OVCAR3 (cell line): ENCODE data around the genes MYO7B and WDR33.

- RRBS = no CpG with 5 or more reads among the region's 5 CpGs
Measured at GRCh38 chr2:127386200-127386653, 1.5 kb downstream of the MAP3K2 start.

GRCh38 chr2:127463674-127464126 lies 45.5 kb downstream of the PROC start:
- RRBS = no CpG with 5 or more reads among the region's 7 CpGs

GRCh38 chr2:127535193-127535971 lies at the start of gene MYO7B:
Gene MYO7B (plus strand): TSS chr2:127535683.
- RRBS = 37% methylated on average over 6 of the region's 17 CpGs

DNA sequence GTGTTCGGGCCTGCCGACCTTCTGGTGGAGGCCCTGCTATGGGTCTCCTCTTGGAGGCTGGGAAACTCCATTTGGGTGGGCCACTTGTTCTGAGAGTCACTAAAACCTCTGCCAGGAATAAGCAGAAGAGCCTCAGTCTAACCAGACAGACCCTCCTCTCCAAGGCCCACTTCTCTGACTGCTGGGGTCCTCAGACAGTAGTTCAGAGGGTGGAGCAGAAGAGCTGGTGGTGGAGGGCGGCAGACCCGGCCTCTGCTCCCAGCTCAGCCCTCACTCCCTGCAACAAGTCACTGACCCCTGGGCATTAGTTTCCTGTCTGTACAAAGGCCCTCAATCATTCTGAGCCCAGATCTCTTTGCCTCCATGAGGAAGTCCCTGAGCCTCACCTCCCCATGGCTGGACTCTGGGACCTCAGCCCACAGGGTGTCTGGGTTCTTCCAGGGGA lies 48.9 kb downstream of the MYO7B start:
- RRBS = no CpG with 5 or more reads among the region's 4 CpGs

DNA sequence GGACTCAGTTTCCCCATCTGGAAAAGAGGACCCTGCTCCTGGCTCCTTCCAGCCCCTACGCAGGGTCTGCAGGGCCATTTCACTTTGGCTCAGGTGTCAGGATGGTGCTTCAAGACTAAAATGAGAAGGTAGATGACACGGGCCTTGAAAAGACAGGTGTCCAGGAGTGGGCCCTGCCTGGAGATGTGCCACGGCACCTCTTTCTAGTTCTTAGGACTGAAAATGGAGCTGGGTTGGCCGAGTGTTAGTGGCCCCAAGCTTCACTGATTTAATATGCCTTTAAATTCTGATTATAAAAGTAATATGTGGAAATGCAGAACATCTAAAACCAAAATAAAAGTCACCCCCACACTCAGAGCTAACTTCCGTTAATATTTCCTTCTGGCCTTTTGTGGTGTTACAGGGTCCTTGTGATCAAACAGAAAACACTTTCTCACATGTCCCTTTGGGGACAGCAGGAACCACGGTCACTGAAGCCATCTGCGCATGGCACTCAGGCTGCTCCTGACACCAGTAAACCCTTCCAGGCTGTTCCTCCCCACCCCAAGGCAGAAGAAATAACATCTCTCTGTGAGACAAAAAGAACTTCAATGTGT lies 25.2 kb upstream of the GPR17 start:
- RRBS = no CpG with 5 or more reads among the region's 7 CpGs

DNA sequence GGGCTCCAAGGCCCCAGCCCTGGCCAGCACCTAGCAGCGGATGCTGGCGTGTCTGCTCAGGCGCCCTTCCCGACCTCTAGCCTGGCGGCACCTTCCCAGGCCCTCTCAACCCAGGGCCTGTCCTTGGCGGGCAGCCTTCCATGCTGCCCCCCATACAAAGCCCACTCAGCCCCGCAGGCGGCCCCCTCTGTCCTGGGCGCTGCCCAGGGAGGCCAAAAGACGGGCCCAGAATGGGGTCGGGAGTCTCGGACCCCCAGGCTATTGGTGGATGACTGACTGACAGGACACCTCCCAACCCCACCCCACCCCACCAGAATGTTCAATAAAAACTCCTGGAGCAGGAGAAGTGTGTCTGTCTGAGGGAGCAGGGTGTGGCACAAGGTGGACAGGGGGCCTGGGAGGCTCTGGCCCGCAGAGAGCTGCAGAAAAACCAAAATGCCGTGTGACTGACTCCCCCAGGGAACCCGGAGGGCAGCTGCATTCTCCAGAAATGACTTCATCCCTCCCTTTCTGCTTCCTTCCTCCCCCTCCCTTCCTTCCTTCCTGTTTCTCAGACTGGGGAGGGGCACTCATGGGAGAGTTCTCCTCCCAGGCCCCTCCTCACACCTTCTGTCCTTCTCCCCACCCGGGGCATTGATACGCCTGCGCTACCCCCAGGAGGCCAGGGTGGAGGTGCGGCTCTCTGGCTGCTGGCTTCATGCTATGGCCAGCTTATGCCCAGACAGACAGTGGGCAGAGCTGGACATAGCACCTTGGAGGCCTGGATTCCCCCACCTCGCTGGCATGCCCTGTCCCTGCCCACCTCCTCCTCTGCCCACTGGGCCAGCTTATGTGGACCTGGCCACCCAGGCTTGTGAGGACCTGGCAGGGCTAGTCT lies 8.3 kb upstream of the GPR17 start:
- RRBS = no CpG with 5 or more reads among the region's 20 CpGs

- RRBS = 80% methylated on average over 4 of the region's 15 CpGs
Measured at GRCh38 chr2:127647380-127648398, 1.7 kb downstream of the GPR17 start.

DNA sequence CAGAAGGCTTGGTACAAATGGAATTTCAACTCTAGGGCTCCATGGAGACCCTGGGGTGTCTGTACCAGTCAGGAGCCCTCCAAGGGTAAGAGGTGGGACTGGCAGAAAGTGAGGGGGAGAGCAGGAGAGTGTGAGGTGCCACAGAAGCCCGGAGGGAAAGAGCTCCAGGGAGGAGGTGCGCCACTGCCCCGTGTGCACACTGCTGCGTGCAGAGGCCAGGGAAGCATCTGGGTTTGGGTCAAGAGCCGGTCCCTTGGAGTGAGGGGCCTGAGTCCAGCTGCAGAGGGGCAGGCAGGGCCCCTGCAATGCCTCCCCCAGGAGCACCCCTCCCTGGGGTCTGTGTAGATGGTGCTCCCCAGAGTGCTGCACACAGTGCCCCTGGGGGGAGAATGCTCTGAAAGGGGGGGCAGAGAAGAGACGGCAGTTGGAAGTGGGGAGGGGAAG lies 3.6 kb upstream of the LIMS2 start:
- RRBS = 98% methylated on average over 3 of the region's 6 CpGs

DNA sequence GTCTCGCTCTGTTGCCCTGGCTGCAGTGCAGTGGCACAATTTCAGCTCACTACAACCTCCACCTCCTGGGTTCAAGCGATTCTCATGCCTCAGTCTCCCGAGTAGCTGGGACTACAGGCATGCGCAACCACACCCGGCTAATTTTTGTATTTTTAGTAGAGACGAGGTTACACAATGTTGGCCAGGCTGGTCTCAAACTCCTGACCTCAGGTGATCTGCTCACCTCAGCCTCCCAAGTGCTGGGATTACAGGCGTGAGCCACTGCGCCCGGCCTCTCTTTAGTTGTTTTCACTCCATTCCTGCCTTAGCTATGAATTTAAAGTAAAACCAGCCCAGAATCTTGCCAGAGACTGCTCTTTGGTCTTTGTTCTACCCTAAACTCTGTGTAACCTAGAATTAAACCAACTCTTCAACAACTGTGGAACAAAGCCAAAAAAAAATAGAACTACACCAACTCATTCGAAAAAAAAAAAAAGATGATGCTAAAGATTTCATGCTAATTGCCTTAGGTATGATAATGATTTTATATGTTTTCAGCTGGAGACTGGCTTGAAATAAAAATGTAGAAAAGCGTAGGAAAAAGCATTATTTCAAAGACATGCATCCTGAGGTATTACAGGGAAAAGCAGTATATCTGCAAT lies 4.6 kb downstream of the WDR33 start:
- RRBS = no CpG with 5 or more reads among the region's 11 CpGs

DNA sequence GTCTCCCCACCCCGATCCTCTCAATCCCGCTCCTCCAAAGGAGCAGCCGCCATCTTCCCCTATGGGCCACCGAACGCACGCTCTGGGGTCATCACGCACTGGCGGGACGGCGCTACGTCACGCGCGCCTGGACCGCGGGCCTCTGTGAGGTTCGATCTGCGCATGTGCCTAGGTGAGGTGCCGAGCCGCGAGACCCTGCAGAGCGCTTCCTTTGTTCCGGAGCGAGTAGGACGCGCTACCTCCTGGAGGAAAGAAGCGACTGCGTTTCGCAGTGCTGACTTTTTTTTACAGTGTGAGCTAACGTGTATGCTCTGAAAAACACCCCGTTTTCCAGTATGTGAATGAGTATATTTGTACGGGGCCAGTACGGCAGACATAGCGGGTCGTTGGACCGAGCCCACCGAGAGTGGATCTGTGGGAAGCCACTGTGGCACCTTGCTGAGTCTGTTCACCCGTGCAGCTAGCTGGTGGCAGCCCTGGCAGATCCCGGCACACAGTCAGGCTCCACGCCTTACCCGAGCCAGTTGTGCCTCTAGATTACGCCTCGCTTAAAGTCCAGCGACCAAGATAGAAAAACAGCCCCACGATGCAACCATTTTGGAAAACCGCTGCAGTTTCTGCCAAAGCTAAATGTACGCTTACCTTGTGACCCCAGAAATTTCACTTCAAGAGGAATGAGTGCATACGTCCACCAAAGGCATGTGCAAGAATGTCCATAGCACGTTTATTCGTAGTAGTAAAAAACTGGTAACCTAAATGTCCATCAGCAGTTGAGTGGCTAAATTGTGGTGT lies at the start of gene WDR33:
Gene WDR33 (minus strand): TSS at position 84 of the 792 bp plus-strand sequence.
- RRBS = no CpG with 5 or more reads among the region's 50 CpGs

- RRBS = no CpG with 5 or more reads among the region's 39 CpGs
Measured at GRCh38 chr2:127885125-127885563, 612 bp downstream of the AMMECR1L start.

GRCh38 chr2:128065887-128066437 lies 25.0 kb upstream of the UGGT1 start:
- RRBS = no CpG with 5 or more reads among the region's 15 CpGs

GRCh38 chr2:128291397-128291849 lies 27.2 kb downstream of the HS6ST1 start:
- RRBS = no CpG with 5 or more reads among the region's 9 CpGs

DNA sequence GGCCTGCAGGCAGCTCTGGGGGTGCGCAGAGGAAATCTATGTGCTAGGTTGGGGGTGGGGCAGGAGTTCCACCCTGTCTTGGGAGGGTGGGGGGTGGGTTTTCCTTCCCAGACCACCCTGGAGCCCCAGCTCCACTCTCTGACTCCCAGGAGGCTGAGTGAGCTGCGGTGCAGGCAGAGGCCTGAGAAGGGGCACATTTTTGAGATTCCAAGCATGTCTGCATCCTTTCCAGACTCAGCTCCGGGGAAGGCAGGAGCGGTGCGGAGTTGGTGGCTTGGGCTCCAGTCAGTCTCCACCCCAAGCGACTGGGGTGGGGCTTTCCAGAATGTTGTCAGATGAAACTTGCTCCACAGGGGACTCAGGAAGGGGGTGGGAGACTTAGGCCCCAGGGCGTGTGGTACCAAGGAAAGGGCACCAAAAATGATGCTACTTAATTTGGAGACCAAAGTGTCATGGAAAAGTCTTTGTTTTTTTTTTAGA lies 44.2 kb upstream of the HS6ST1 start:
- RRBS = no CpG with 5 or more reads among the region's 7 CpGs

DNA sequence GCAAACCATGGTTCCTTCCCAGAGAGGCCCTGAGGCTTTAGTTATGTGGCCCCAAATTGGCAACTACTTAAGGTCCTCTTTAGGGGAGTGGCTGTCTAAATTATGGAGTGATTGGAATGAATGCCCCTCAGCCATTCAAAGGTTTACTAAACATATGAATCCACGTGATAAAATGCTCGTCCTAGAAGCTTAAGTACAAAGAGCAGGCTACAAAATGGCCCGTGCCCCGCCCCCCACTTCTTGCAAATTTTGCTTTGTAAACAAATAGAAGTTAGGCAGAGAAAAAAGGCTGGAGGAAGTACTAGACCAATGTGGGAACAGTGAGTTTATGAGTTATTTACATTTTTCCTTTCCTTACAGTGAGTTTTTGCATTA lies 123.7 kb upstream of the HS6ST1 start:
- RRBS = no CpG with 5 or more reads among the region's 4 CpGs

- RRBS = no CpG with 5 or more reads among the region's 8 CpGs
Measured at GRCh38 chr2:128446362-128446791, 127.7 kb upstream of the HS6ST1 start.

- RRBS = 94% methylated on average over 3 of the region's 17 CpGs
Measured at GRCh38 chr2:128449738-128450414, 131.2 kb upstream of the HS6ST1 start.

DNA sequence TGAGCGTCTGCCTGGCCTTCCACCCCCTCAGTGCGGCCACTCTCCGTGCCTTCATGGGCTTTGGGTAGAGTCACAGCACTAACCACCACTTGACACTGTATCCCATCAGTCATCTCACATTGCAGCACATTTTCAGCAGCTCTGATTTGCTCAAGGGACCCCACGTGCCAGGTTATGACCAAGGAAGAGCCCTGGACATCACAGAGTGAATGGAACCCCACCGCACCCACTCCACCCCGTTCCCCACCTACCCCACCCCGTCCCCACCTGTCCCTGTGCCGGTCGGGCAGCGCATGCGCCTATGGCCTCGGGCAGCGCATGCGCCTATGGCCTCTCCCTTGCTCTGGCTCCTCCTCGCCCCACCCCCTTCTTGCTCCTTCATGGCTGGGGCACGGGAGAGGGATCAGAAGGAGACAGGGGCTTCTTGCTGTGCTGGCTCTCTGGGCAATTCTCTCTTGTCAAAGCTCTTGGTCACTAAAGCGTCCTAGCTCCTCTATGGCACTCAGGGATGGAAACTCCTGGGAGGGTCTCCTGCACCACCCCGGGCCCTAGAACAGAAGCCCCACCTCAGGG lies 371.7 kb upstream of the HS6ST1 start:
- RRBS = no CpG with 5 or more reads among the region's 18 CpGs

DNA sequence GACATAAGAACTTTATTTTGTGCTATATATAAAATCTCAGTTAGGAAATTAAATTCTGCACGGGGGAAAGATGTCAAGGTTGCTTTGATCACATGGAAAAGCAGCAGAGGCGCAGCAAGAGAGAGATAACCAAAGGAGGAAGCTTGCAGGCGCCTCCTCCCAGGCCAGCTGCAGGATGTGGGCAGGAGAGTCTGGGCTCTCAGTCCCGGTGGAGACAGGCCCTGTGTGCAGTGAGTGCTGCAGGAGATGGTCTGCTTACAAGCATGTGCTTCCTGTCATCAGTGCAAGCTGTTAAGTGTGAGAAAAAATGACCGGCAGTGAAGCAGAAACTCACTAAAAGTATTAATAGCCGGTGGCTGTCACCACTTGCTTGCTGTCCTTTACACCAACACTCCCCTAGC lies 435.5 kb upstream of the HS6ST1 start:
- RRBS = 95% methylated on average over 2 of the region's 6 CpGs

DNA sequence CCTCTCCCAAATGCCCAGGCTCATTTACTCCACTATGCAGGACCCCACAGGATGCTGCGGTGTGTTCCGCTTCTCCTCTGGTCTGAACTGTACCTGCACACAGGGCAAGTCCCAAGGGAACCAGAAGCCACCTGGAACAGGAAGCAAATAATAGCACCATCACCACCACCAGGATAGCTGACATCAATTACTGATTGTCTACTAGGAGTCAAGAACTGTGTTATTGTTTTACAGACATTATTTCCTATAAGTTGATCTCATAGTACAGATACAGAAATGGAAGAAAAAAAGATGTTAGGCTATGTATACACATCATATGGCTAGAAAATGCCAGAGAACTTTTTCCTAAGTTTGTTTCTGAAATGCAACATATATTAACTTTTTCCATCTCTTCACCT lies 435.9 kb upstream of the HS6ST1 start:
- RRBS = no CpG with 5 or more reads among the region's 2 CpGs